Ishikawa (cell line): ENCODE measurements around the gene DTNBP1.

- RRBS, result 46% methylated on average over 6 of the region's 12 CpGs
Measured at GRCh38 chr6:15017238-15017816, 228.5 kb upstream of the JARID2 start.

GRCh38 chr6:15036474-15037355, 209.2 kb upstream of the JARID2 start:
- RRBS, result no CpG with 5 or more reads among the region's 16 CpGs

GRCh38 chr6:15246340-15246950, 576 bp downstream of the JARID2 start:
- RRBS, result no CpG with 5 or more reads among the region's 11 CpGs

DNA sequence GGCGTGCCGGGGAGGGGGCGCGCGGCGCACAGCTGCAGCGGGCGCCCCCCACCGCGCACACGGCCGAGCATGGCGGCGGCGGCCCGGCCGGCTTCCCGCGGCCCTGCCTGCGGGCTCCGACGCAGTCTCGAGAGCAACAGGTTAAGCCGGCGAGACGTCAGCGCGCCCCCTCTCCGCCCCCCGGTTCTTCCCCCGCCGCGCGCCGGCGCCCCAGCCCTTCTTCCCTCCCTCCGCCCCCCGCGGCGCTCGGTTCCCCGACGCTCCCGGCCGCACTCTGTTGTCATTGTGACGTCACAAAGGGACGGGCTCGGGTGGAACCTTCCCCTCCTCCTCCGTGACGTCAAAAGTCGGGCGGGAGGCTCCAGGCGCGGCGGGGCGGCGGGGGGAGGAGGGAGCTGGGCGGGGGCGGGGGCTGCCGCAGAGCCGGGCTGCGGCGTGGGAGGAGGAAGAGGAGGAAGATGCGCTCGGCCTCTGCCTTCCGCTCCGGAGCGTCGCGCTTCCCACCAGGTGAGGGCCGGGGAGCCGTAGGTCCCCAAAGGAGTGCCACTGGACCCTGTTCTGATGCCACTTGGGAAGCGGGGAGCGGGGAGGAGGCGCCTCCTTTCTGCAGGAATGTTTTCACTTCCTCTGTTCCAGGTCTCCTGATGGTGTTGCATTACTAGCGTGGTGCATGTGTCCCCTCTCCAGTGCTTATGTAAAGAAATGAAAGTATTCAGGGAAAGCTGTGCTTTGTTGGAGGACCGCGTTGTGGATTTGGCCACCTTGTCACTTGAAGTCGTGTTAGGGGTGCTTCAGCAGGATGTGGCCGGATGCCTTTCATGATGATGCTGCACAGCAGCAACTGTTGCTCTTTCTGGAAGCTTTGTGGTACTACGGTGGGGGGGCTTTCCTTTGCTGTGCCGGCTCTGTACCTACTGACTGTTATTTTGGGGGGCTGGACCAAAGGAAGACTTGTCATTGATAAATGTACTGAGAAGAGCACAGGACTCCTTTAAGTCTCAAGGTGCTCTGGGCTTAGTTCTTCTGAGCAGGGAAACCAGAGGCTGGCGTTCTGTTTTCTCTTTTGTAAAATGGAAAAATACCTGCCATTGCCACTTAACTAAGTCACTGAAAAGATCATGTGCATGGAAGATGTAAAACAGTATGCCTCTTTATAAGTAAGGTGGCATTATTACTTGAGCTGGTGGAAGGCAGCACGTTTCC, 3.0 kb downstream of the JARID2 start:
- RRBS, result 2% methylated on average over 40 of the region's 84 CpGs

GRCh38 chr6:15290864-15291266, 45.0 kb downstream of the JARID2 start:
- RRBS, result no CpG with 5 or more reads among the region's 10 CpGs

GRCh38 chr6:15313149-15313793, 67.4 kb downstream of the JARID2 start:
- RRBS, result no CpG with 5 or more reads among the region's 6 CpGs

DNA sequence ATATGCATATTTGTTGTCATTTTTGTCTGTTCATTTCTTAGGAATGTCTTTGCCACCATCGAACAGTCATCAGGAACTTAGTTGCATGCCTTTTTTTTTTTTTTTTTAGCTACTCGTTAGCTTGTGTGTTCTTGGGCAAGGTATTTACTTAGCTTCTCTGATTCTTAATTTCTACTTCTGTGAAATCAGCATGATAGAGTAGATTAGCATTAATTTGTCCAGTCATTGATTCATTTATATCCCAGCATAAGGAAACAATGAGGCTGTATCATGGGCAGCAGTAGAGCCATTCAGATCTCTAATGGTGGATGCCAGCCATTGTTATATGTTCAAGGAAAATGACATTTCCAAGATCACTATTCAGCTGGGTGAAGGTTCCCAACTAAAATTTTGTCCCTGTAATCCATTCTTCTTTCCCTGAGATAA, 188.4 kb downstream of the DTNBP1 start:
- RRBS, result no CpG with 5 or more reads among the region's 2 CpGs

DNA sequence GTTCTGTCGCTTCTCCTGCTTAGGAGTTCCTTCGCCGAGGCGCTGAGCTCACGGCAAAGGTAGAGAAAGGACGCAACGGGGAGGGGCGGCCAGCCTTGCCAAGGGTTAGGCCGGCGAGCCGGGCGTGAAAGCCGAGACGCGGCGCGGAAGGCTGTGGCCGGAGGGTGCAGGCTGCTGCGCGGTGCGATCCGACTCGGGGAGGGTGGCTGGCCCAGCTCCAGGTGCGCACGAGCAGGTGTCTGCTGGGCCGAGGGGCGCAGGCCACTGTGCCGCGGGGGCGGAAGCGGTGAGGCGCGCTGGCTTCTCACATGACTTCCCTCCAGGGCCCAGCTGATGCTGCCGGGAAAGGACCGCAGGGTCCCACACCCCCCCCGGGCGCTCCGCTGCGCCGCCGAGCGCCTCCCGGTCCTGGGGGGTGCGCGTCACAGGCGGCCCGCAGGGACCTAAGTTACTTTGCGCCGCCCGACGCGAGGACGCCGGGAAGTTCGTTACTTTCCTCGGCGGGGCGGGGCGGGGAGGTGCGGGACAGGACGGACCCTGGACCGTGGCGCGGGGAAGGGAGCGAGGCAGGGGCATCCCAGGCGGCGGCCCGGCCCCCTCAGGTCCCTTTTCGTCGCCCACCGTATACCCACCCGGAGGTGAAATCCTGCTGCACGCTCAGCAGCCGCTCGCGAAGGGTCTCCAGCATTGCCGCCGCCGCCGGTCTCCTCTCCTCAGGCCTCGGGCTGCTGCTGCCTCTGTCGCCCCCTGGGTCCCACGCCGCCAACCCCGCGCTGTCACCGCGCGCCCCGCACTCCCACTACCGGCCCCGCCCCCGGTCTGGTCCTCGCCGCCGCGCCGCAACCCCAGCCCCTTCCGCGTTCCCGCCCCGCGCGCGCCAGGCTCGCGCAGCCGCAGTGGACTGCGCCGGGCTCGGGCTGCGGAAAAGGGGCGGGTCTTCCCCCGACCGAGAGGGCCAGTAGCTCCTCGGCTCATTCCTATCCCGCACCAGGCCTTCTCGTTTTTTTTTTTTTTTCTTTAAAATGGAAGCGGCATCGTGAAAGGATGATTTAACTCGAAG, at the start of gene DTNBP1:
Gene DTNBP1 (minus strand): TSS at position 847 of the 1,060 bp plus-strand sequence.
- RRBS, result 2% methylated on average over 59 of the region's 121 CpGs

- RRBS, result no CpG with 5 or more reads among the region's 6 CpGs
Measured at GRCh38 chr6:15796488-15797052, 133.7 kb upstream of the DTNBP1 start.

DNA sequence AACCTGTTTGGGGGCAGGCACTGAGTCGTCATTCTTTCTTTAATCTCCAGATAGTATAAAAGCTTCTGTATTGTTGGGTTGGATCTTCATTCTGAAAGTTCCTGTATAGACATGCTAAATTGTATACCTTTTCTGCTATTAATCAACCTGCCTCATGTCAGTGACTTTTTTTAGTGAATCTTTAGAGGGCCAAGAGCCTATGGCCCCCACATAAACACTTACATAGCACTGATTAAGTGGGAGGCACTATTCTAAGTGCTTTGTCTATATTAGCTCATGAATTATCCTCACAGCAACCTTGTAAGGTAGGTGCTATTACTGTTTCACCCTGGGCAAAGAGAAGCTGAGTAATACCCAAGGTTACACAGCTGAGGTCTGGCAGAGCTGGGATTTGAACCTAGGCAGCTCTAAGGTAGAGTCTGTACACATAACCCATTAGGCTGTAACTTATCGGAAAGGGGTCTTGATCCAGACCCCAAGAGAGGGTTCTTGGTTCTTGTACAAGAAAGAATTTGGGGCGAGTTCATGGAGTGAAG, 232.4 kb upstream of the DTNBP1 start:
- RRBS, result no CpG with 5 or more reads among the region's 3 CpGs

GRCh38 chr6:16130154-16130767, 1.4 kb downstream of the MYLIP start:
- RRBS, result no CpG with 5 or more reads among the region's 12 CpGs

- RRBS, result no CpG with 5 or more reads among the region's 4 CpGs
Measured at GRCh38 chr6:16136970-16137687, 8.2 kb downstream of the MYLIP start.

DNA sequence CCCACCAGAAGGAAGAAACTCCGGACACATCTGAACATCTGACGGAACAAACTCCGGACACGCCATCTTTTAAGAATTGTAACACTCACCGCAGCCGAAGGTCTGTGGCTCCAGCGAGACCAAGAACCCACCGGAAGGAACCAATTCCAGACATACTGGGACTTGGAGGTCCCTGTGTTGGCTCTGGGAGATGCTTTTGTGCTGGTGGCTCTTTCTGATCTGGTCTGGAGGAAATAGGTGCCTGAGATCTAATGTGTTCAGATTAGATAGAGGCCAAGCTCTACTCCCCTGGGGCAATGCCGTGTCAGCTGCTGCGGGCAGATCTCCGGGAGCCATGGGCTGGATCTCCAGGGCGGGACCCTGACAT, 29.1 kb downstream of the GMPR start:
- RRBS, result 97% methylated on average over 2 of the region's 12 CpGs

DNA sequence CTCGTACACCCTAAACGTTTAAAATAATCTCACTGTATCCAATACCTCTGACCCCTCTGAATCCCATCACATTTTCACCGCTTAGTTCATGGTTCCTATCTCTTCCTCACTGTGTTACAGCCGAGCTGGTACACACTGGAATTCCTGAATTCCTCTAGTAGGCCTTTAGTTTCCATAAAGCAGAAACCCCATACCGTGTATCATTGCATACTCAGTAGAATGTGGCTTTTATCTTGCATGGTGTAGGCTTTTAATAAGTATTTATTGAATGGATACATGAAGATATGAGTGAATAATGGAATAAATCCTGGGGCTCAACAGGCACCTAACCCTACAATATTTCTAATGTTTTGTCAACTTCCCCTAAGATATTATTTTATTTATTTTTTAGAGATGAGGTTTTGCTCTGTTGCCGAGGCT, 178.3 kb downstream of the GMPR start:
- RRBS, result no CpG with 5 or more reads among the region's 6 CpGs

DNA sequence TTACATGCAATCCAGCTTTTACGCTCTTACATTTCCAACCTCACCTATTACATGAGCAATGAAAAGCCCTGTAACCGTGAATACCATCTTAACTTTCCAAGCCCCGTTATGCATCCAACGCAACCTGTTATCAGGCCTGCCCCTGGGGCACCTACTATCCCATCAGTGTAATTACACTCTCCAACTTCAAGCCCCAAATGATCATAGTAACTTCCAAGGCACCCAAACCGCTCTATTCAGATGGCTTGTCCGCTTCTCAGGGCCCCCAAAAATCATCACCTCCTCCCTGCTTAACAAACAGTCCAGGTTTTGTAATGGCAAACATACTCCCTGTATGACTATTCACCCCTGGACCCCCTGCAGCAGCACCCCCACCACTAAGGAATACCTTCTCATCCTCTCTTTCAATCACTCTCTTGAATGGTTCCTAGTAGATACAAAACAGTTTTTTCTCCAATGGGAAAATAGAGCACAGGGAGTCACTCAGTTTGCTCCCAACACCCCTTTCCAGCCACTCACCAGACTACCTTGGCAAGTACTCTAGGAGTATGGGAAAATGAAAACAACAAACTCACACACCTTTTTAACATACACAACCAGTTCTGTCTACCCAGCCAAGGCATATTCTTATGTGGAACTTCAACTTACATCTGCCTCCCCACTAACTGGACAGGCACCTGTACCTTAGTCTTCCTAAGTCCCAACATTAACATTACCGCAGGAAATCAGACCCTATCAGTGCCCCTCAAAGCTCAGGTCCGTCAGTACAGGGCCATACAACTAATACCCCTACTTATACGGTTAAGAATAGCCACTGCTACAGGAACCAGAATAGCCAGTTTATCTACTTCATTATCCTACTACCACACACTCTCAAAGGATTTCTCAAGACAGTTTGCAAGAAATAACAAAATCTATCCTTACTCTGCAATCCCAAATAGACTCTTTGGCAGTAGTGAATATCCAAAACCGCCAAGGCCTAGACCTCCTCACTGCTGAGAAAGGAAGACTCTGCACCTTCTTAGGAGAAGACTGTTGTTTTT, 224.6 kb downstream of the GMPR start:
- RRBS, result no CpG with 5 or more reads among the region's 10 CpGs

DNA sequence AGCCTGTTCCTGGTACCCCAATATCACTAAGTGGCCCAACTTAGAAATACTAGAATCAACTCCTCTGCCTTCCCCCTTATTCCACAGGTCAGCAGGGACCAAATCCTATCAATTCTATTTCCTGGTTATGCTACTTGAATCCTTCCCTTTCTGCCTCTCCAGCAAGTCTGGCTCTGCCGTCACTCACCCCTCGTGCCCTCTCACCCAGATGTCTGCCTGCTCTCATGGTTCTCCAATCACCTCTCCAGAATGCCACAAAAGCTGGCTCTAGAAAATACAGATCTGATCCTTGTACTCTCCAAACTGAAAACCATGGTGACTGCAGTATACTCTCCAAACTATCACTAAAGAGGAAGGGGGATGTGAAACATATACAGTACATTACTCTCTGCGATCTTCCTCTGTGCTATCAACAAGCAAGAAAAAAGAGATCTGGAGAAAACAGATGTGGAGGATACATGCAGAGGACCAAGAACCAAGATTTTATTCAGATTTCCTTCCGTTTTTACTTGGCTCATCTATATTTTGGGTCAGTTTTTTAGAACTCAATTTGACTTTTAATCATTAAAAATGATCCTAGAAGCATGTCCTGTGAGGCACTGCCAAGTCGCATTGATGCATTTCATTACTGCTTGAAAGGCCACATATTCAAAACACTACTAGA, 91.1 kb downstream of the ATXN1 start:
- RRBS, result no CpG with 5 or more reads among the region's 5 CpGs

GRCh38 chr6:16728053-16728615, 33.1 kb downstream of the ATXN1 start:
- RRBS, result no CpG with 5 or more reads among the region's 6 CpGs

- RRBS, result no CpG with 5 or more reads among the region's 14 CpGs
Measured at GRCh38 chr6:16749396-16750434, 11.5 kb downstream of the ATXN1 start.

- RRBS, result 1% methylated on average over 10 of the region's 19 CpGs
Measured at GRCh38 chr6:16760564-16760695, 830 bp downstream of the ATXN1 start.